Upper lobe of left lung (tissue), 5 donors: ENCODE measurements around the gene CEP72.

- PRO-cap, 2 experiments = no peak in any of the 2 experiments
- RAMPAGE, long total RNA, 4 experiments = no peak in any of the 4 experiments
Observed at GRCh38 chr5:218460-219414, 617 bp downstream of the SDHA start.

GRCh38 chr5:272136-272827 lies 836 bp downstream of the PDCD6 start:
- PRO-cap, 2 experiments = no peak in any of the 2 experiments
- RAMPAGE, long total RNA, 4 experiments = no peak in any of the 4 experiments

DNA sequence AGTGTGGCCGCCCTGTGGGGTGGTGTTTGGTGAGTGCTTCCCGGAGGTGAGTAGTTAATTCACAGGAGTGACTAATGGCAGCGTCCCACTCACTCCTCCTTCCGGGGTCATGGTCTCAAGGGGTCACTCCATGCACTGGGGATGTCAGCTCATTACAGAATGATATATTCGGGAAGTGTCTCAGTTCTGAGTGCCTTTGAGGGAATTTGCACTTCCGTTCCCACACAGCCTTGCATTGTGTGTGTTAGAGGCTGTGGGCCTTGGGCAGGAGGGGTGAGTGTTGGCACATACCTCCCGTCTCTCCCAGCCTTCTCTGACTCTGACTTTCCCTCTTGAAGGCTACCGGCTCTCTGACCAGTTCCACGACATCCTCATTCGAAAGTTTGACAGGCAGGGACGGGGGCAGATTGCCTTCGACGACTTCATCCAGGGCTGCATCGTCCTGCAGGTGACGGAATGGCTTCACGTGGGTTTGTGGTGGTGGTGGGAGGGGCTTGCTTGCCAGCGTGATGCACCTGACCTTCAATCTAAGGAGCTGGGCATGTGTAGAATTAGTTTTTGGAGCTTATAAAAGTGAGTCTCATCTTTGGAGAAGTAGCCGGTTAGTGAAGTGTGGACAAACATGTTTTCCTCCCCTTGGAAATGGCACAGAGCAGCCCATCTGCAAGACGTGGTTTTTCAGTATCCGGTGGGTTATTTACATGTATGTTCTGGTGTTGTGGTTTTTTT lies 10.4 kb upstream of the AHRR start:
- PRO-cap, 2 experiments = no peak in any of the 2 experiments
- RAMPAGE, long total RNA, 4 experiments = start-site peak on the plus strand in 1 of 4 experiments, centred at position 264 of the sequence, 7 reads per replicate

GRCh38 chr5:317159-317491 lies 4.4 kb upstream of the AHRR start:
- PRO-cap, 2 experiments = no peak in any of the 2 experiments
- RAMPAGE, long total RNA, 4 experiments = no peak in any of the 4 experiments

GRCh38 chr5:389714-390227 lies 53.2 kb upstream of the EXOC3 start:
- PRO-cap, 2 experiments = no peak in any of the 2 experiments
- RAMPAGE, long total RNA, 4 experiments = no peak in any of the 4 experiments

GRCh38 chr5:475795-476486 lies 33.0 kb downstream of the EXOC3 start:
- PRO-cap, 2 experiments = no peak in any of the 2 experiments
- RAMPAGE, long total RNA, 4 experiments = no peak in any of the 4 experiments

GRCh38 chr5:501948-502680 lies 22.1 kb downstream of the SLC9A3 start:
- PRO-cap, 2 experiments = no peak in any of the 2 experiments
- RAMPAGE, long total RNA, 4 experiments = no peak in any of the 4 experiments

DNA sequence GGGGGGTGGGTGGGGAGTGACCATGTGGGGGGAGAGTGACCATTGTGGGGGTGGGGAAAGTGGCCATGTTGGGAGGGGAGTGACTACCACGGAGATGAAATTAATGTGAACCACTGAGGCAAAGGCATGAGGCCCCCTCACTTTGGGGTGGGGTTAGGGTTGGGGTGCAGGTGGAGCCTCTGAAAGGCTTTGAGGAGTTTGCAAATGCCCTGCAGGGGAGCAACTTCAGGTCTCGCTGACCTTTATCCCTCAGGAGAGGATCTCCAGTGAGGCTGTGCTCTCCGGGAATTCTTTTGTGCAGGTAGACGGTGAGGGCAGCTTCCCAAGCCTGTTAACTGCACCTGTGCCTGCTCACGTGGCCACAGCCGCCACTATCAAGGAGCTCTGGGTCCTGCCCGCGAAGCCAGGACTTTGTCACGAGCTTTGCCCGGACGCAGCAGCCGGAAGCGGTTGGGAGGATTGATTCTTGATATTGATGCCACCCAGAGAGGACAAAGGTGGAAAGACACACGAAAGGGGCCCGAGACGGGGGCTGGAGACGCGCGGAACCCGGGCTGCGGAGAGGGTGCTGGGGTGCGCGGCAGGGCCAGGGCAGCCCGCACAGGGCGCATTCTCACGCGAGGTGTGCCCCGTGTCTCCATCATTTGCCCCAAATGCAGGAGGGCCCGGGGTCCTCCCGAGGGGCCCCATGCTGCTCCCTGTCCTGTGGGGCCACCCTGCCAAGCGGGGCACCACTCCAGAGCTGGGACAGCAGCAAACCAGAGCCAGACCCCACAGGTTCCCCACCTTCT lies 18.3 kb downstream of the SLC9A3 start:
- PRO-cap, 2 experiments = no peak in any of the 2 experiments
- RAMPAGE, long total RNA, 4 experiments = no peak in any of the 4 experiments

DNA sequence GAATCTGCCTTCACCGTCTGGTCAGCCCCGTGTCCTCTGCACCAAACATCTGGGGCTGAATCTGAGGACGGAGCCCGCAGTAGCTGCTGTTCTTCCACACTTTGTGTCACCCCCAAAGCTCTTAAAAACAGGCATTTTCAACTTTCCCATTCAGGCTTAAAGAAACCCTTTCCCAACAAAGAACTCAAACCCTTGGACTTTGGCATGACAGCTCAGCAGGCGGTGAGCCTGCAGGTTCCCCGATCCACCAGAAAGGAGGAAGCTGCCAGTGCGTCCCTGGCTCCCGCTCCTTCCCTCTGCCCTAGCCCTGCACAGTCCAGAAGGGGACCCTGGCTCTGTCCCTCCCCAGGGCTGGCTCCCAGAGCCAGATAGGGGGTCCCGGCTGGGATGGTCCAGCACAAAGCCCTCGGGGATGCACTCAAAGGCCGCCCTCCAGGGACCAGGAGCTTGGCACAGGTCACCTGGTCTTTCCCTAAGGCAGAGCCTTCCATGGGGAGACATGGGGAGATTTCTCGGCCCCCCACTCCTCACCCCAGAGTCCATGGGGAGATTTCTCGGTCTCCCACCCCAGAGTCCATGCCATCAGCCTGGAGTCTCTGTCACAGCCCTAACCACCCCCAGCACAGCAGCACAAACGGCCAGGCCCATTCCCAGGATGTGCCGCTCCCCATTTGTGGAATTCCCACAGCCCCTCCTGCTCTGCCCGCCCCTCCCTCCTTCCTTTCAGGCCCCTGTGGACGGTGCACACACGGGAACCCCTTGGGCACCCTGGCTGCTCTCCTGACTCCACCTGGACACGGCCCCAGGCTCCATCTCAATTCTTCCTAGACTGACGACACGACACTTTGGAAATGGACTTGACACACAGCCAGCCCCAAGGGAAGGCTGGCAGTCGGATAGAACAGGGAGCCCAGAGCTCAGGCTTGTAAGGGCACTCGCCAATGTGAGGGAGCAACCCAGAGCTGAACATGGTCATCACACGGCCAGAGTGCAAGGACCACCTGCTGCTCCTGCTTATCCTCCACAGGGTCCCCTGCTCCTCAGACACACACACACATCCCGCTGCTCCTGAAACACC lies 9.3 kb downstream of the SLC9A3 start:
- PRO-cap, 2 experiments = no peak in any of the 2 experiments
- RAMPAGE, long total RNA, 4 experiments = no peak in any of the 4 experiments

- PRO-cap, 2 experiments = no peak in any of the 2 experiments
- RAMPAGE, long total RNA, 4 experiments = no peak in any of the 4 experiments
Observed at GRCh38 chr5:523988-524317, 296 bp downstream of the SLC9A3 start.

GRCh38 chr5:611960-612975 lies at the start of gene CEP72:
TSS of gene CEP72 (plus strand) at chr5:612340.
- PRO-cap, 2 experiments = peak in 1 of 2 experiments; most common plus-strand start chr5:612358 (in 1); most common minus-strand start chr5:612192 (in 1)
- RAMPAGE, long total RNA, 4 experiments = start-site peak on the plus strand in 3 of 4 experiments, at chr5:612322-612689 at its widest, 7 to 67 reads per replicate

DNA sequence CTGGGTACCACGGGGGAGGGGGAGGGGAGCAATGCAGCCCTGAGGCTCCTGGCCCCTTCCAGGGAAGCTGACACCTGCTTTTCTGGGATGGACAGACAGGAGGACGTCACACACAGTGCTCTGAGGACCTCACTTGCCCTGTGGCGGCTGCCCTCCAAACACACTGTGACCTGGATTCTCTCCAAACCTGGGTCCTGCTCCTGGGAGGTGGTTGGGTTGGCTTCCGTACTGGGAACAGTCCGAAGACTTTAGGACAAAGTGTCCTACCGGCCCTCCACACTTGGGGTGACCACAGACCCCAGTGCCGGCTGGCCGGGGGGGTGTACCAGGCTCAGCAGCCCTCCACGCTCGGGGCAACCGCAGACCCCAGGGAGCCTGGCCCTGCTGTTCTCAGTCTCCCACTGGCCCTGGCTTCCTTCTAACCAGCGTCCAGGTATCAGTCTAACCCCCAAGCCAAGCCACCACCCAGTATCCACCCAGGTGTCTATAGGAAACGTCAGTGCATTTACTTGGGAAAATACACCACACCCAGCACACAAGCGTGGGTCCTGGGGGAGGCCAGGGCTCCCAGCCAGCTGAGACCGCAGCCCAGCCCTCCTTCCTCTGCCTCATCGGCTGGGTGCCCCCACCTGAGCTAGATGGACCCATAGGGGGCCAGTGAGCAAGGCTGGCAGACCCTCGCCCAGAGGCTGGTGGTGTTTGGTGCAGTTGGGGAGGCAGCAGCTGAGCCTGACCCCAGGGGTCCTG lies 21.1 kb downstream of the TPPP start:
- PRO-cap, 2 experiments = no peak in any of the 2 experiments
- RAMPAGE, long total RNA, 4 experiments = no peak in any of the 4 experiments

DNA sequence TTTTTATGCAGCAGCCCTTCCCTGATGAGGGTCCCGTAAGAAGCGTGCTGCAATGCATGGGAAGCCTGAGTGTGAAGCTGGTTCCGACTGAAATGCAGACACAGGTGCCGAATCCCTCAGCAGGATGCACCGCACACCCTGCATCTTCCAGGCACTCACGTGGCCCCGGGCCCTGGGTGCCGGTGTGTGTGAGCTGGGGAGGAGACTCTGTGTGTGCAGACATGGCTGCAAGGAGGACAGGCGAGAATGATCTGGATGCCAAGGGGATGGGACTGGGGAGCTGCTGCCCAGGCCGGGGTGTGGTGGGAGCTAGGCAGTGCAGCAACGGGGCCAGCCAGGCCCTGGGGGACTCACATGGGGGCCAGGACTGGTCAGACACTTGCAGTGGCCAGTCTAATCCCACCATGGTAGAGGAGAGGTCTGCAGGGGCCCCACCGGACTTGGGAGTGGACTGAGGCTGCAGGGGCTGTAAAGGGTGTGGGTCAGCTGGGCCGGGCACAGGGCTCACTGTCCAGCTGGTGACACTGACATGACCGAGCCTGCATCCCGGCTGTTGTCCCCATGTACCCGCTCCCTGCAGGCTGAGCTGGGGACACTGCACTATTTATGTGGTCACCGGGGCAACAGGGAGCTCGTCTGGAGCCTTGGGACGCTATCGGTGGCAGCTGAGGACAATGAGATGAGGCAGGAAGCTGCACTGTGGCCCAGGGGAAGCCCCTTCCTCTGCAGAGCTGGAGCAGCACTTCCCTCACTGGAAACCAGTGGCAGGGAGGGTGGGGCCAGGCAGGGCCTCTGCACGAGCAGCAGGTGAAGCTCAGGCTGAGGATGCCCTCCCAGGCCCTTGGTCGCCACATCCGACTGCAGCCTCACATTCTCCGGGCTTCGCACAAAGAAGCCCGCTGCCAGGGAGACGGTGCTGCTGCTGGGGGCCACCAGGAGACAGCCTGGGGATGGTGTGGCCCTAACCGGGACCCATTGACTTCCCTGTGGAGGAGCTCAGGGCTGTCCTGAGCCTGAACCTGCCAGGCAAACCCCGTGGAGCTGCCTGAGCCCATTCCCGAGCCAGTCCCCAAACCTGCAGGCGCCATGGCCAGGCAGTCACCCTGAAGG lies 26.6 kb downstream of the ZDHHC11B start:
- PRO-cap, 2 experiments = no peak in any of the 2 experiments
- RAMPAGE, long total RNA, 4 experiments = no peak in any of the 4 experiments

DNA sequence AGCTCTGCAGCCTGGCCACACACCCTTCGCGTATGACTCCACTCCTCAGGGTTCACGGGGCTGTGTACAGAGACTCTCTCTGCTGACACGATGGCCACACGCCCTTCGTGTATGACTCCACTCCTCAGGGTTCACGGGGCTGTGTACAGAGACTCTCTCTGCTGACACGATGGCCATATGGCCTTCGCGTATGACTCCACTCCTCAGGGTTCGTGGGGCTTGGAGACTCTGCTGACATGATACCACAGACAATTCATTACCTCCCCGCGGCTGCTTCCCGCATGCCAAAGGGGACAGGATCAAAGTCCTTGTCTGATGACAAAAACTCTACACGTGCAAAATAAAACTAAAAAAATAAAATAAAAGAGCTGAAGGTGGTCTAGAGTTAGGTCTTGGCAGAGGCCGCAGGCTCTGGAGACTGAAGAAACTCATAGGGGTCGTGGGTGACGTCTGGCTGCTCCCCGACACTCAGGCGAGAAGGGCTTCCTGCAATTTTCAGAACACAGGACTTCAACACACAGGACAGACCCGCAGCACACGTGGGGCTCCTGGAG lies 13.4 kb upstream of the ZDHHC11 start:
- PRO-cap, 2 experiments = no peak in any of the 2 experiments
- RAMPAGE, long total RNA, 4 experiments = no peak in any of the 4 experiments

GRCh38 chr5:961083-961487 lies 47.5 kb upstream of the NKD2 start:
- PRO-cap, 2 experiments = no peak in any of the 2 experiments
- RAMPAGE, long total RNA, 4 experiments = no peak in any of the 4 experiments

- PRO-cap, 2 experiments = no peak in any of the 2 experiments
- RAMPAGE, long total RNA, 4 experiments = start-site peak on the plus strand in 3 of 4 experiments, at chr5:1041422-1041820 at its widest, 8 to 40 reads per replicate
Observed at GRCh38 chr5:1041363-1042064, 32.9 kb downstream of the NKD2 start.

GRCh38 chr5:1051268-1052373 lies 43.0 kb downstream of the NKD2 start:
- PRO-cap, 2 experiments = no peak in any of the 2 experiments
- RAMPAGE, long total RNA, 4 experiments = no peak in any of the 4 experiments

- PRO-cap, 2 experiments = no peak in any of the 2 experiments
- RAMPAGE, long total RNA, 4 experiments = no peak in any of the 4 experiments
Observed at GRCh38 chr5:1100738-1101537, 10.9 kb downstream of the SLC12A7 start.

- PRO-cap, 2 experiments = no peak in any of the 2 experiments
- RAMPAGE, long total RNA, 4 experiments = no peak in any of the 4 experiments
Observed at GRCh38 chr5:1108082-1109217, 3.4 kb downstream of the SLC12A7 start.

GRCh38 chr5:1118492-1119324 lies 6.8 kb upstream of the SLC12A7 start:
- PRO-cap, 2 experiments = no peak in any of the 2 experiments
- RAMPAGE, long total RNA, 4 experiments = no peak in any of the 4 experiments